Foreskin fibroblast (primary cell): ENCODE results near the genes ADO and EGR2.

DNA sequence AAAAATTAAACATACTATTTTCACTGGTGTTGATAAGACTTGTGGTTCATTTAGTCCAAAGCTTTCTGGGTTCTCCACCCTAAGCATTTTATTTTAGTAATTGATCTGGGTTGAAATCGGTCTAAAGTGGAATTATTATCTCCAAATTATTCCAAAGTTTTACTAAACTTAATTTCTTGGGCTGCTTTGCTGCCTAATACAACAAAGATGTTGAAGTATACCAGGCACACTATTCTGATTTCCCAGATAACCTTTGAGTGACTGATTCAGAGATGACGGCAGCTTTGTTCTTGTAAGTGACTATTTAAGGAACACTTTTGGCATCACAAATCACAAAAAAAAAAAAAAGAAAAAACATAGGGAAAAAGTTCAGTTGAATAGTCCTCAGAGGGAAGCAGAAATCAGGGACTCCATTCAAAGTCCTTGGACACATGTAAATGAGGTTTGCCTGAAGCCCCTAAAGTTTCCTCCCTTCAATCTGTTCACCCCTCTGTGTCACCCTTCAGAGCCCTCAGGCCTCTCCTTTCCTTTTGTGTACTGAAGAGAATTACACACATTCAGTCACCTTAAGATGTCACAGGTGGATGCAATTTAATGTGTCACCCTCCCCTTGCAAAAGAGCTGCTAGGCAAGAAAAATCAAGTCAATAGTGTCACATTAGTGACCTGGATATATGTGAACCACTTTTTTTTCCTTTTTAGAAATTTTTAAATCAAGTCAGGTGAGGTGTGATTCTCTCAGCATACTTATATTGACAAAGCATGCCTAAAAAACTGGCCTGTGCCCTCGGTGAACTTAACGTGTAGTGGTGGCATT, 81.5 kb downstream of the RTKN2 start:
- RRBS = no CpG with 5 or more reads among the region's 4 CpGs

GRCh38 chr10:62267924-62268542, 611 bp downstream of the RTKN2 start:
- RRBS = under 1% methylated on average over 12 of the region's 31 CpGs

DNA sequence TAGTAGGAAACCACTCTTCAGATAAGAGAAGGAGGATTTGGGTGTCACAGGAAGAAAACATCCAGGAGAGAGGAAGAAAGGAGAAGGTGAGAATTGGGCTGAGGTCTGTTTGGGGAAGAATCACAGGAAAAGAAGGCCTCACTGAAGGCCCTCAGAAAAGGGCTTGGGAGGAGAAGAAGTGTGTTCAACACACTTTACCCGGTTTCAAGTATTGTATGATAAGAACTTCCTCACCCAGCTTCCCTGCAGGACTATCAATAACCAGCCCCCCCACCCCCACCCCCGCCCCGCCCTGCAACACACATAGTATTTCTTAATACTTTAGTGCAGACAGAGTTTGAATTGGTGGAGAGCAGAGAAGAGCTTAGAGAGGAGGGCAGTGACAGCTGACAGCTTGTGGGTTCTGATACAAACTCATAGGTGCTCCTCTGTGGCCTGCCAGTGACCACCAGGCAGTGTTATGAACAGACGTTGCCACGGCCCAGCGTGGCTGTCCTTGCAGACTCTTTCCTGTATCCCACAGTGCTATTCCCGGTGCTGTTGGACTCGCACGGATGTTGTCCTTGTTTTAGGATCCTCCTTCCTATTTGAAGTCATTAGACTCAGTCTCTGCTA, 187.0 kb upstream of the ADO start:
- RRBS = no CpG with 5 or more reads among the region's 9 CpGs

GRCh38 chr10:62620641-62620967, 183.9 kb upstream of the ADO start:
- RRBS = no CpG with 5 or more reads among the region's 1 CpG

- RRBS = no CpG with 5 or more reads among the region's 9 CpGs
Observed at GRCh38 chr10:62658465-62658906, 146.0 kb upstream of the ADO start.

DNA sequence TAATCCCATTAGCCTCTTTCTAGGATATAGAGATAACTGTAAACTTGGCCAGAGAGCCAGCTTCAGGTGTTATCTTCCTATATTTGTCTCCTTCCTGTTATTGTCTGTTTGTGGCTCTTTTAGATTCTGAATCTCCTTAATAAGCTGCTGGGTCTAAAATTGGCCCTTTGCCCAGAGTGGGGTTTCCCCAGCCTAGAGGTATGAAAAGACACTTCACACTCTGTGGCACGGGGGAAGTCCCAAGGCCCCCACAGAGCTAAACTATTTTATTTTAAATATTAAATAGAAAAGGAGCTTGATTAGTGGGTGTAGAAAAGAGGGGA, 25.1 kb upstream of the ADO start:
- RRBS = no CpG with 5 or more reads among the region's 1 CpG

DNA sequence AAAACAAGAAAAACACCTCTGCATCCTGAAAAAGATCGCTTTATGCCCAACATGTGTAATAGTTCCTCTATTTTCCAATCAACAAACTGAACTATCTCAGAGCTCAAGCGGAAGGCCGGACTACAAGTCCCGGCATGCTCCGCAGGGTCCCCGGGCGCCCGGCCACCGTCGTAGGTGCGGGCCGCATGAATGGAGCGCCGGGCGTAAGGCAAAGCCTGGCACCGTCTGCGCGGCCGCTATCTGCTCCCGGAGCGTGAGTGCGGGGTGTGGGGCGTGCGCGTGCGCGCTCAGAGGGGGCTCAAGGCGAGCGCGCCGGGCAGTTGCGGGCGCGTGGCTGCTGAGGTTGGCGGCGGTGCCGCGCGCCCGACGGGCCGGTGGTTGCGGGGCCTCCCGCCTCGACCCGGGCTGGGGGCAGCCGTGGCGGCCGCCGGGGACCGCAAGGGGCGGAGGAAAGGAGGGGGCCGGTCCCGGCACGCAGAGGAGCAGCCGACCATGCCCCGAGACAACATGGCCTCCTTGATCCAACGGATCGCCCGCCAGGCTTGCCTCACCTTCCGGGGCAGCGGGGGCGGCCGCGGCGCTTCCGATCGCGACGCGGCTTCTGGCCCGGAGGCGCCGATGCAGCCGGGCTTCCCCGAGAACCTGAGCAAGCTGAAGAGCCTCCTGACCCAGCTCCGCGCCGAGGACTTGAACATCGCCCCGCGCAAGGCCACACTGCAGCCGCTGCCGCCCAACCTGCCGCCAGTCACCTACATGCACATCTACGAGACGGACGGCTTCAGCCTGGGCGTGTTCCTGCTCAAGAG, at the start of gene ADO:
TSS of gene ADO (plus strand) at position 153 of the 806 bp plus-strand sequence.
- RRBS = 1% methylated on average over 53 of the region's 89 CpGs

DNA sequence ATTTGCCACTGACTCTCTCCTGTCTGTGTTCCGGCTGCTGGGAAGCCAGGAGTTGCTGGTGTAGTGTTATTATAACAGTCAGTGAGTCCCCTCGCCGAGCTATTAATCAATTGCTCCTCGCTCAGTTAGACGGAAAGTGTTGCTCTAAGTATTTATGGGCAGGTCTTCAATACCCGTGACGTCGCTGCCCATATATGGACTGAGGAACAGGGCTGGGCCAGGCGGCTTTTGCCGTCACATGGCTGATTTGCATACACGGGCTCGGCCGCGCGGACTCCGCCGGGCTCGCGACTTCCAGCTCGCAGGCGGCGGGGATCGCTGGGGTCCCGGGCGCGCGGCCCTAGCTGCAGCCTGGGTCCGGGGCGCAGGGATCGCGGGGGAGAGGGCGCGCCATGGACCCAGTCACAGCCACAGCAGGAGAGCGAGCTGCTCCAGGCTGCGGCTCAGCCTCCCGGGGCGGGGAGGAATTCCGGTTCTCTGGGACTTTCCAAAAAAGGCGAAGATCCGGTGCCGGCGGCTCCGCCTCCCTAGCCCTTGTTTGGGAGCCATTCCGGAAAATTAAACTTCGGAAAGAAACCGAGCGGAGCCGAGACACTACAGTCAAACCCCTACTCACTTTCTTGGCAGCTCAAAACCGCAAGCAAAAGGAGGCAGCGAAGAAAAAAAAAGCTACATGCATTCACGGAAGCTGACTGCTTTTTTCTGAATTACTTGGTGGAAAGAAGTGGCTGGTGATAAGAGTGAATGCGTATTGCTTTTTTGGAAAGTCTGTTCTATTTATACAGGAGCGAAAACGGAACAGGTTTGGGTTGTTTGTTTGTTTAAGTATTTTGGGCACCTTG, at the start of gene EGR2:
TSS of gene EGR2 (minus strand) at position 127 of the 842 bp plus-strand sequence.
- RRBS = 2% methylated on average over 17 of the region's 54 CpGs

GRCh38 chr10:63164835-63165248, 31.7 kb downstream of the NRBF2 start:
- RRBS = no CpG with 5 or more reads among the region's 3 CpGs

- RRBS = no CpG with 5 or more reads among the region's 9 CpGs
Observed at GRCh38 chr10:63207172-63207935, 74.2 kb downstream of the NRBF2 start.

- RRBS = no CpG with 5 or more reads among the region's 6 CpGs
Observed at GRCh38 chr10:63255005-63255717, 122.0 kb downstream of the NRBF2 start.

- RRBS = 7% methylated on average over 2 of the region's 5 CpGs
Observed at GRCh38 chr10:63464775-63465018, 1.1 kb downstream of the JMJD1C start.

GRCh38 chr10:63522961-63524131, 2.1 kb downstream of the REEP3 start:
- RRBS = no CpG with 5 or more reads among the region's 12 CpGs

DNA sequence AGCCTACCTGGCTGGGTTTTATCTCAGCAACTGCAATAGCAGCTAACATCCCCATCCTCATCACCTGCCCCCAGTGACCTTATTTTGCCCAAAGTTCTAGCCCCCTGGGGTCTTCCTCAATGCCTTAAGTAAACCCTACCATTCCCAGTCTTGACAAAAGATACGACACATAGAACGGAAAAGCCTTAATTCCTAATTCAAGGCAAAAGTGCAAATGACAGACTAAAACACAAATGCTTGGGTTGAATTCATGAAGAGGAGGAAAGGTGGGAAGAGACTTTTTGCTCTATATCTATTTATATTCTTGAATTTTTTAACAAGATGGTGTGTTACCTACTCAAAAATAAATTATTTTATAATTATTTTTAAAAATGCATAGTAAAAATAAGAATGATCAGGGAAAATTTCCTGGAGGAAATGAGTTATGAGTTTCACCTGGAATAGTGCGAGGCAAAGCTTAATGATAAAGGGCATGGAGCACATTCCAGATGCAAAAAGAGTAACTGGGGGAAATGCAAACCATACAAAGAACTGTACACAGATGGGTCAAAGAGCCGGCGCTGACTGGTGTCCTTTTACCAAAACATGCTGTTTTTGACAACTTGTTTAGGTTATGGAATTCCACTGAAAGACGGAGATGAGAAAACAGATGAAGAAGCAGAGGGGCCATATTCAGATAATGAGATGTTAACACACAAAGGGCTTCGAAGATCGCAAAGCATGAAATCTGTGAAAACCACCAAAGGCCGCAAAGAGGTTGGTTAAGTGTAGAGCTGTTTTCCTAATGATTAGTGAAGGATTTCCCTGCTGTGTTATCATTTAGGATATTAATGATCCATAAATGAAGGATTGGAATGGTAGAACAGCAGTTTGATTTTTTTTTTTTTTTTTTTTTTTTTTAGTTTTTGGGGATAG, 98.1 kb downstream of the REEP3 start:
- RRBS = no CpG with 5 or more reads among the region's 9 CpGs

GRCh38 chr10:63630407-63631192, 109.4 kb downstream of the REEP3 start:
- RRBS = 2% methylated on average over 23 of the region's 56 CpGs

GRCh38 chr10:64041009-64041613, 519.9 kb downstream of the REEP3 start:
- RRBS = no CpG with 5 or more reads among the region's 15 CpGs

DNA sequence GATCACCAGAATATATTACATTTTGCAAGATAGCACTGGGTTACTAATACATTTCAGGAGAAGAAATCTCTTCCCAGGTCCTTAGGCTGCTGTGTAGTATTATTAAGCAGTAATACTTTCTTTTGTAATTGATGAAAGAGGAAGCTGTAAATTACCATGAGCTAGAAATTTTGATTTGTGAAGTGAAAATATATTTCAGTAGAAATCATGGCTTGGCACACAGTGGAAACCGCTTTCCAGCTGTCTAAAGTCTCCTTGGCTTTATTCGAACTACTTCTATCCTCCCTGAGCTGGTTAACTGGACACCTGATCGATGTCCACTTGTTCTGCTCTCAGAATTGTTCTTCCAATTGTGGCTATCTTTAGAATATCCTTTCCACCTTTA, 556.8 kb upstream of the LRRTM3 start:
- RRBS = no CpG with 5 or more reads among the region's 3 CpGs

GRCh38 chr10:66927889-66928342, 2.1 kb downstream of the LRRTM3 start:
- RRBS = no CpG with 5 or more reads among the region's 21 CpGs